ENCODE measurements around the genes CCNDBP1 and STRC.

DNA sequence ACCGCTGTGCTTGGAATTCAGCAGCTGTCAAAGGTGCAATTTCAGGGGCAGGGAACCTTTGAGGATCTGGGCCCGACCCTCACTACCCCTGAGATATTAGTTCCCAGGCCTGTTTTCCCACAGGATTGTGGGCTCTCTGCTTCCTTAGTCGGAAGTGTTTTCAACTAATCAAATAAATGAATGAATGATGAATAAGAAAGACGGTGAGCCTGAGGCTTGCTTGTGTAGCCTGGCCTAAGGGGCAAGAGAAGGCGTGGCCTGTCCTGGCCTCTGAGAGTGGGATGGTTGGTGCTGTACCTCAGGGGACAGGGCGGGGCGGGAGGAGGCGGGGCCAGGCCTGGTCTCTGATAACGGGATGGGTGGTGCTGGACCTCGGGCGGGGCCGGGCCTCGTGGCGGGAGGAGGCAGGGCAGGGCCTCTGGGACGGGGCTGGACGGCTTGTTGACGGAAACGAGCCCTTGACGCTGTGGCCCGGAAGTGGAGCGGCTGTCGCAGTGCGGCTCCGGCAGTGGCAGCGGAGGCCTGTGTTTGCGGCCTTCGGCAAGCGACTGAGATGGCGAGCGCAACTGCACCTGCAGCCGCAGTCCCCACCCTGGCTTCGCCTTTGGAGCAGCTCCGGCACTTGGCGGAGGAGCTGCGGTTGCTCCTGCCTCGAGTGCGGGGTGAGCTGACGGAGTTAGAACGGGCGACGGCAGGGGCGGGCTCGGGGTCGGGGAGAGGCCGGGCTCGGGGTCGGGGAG, at the start of gene CCNDBP1:
Gene CCNDBP1 (plus strand): TSS at position 458 of the 740 bp plus-strand sequence.
- RRBS: 2% methylated on average over 19 of the region's 47 CpGs

GRCh38 chr15:43315859-43316556, 14.0 kb upstream of the TGM7 start:
- RRBS: no CpG with 5 or more reads among the region's 3 CpGs

DNA sequence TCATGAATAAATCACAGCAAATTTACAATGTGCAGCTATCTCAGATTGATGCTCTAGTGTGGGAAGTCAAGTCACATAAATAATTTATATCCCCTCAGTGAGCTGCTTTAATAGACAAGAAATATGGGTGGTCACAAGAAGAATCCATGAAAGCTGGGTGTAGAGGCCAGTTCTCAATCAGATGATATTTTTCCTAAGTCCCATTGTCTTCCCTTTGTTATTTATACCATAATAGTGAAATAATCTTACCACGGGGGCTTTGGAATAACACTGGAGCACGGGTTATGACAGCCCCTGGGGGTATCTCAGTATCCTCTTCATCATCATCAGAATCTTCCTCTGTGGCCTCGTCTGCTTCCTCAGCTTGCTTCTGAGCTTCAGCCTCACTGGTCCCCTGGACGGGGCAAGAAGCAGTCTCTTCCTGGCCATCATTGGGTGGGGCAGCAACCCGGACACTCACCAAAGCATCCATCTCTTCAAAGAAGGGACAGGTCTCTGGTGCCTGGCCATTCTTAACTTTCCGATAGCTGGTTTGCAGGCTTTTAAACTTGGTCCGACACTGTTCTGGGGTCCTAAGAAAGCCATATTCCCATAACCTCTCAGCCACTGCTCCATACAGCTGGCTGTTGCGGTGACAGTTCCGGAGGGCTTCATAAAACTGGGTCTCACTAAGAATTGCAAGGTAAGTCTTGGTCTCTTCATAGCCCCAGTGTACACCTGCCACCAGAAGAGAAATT, 7.0 kb downstream of the ZSCAN29 start:
- RRBS: no CpG with 5 or more reads among the region's 9 CpGs

DNA sequence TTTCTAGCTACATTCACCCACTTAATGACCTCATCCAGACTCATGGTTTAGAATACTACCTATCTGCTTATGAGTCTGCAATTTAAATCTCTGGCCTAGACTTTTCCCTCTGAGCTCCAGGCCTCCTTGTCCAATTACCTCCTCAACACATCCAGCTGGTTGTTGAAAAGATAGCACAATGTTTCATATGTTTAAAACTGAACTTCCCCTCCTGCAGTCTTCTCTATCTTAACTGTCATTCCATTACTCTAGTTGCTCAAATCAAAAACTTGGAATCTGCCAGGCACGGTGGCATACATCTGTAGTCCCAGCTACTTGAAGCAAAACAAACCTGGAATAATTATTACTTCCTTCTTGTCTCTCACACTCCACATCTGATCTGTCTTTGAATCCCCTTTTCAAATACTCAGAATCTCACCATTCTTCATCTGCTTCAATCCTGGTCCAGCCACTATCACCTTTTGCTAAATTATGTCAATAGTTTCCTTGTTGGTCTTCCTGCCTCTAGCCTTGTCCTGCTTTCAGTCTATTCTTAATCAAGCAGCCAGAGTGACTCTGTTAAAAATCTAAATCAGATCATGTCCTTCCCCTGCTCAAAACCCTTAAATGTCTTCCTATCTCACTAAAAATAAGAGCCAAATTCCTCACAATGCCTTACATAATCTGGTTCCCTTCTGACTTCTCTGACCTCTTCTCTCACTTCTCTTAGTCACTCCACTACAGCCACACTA, 8.9 kb downstream of the TP53BP1 start:
- RRBS: no CpG with 5 or more reads among the region's 1 CpG

- RRBS: no CpG with 5 or more reads among the region's 2 CpGs
Measured at GRCh38 chr15:43618743-43618961, at the start of gene STRC. STRC (minus strand) TSS chr15:43618800.

DNA sequence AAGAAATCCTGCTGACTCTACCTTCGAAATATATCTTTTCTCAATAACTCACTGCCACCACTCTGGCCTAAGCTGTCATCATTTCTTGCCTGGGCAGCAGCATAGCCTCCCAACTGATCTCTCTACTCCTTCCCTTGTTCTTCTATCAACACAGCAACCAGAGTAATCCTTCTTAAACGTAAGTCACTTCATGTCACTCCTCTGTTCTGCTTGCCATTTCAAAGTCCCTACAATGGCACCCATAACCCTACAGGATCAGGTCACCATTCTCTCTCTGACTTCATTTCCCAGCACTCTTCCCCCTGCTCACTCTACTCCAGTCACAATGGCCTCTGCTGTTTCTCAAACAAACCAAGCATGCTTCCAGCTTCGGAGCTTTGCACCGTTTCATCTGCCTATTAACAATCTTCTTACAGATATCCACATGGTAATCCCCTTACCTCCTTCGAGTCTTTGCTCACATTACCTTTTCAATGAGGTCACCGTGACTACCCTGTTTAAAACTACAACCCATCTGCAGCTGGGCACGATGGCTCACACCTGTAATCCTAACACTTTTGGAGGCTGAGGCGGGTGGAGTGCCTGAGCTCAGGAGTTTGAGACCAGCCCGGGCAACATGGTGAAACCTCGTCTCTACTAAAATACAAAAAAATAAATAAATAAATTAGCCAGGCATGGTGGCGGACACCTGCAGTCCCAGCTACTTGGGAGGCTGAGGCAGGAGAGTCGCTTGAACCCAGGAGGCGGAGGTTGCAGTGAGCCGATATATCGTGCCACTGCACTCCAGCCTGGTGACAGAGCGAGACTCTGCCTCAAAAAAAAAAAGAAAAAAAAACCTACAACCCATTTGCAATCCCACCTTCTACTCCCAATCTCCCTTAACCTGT, 14.8 kb upstream of the STRC start:
- RRBS: no CpG with 5 or more reads among the region's 16 CpGs

GRCh38 chr15:43748408-43748741, 2.1 kb downstream of the PDIA3 start:
- RRBS: no CpG with 5 or more reads among the region's 3 CpGs

- RRBS: no CpG with 5 or more reads among the region's 3 CpGs
Measured at GRCh38 chr15:43769817-43770281, 6.9 kb downstream of the ELL3 start.

DNA sequence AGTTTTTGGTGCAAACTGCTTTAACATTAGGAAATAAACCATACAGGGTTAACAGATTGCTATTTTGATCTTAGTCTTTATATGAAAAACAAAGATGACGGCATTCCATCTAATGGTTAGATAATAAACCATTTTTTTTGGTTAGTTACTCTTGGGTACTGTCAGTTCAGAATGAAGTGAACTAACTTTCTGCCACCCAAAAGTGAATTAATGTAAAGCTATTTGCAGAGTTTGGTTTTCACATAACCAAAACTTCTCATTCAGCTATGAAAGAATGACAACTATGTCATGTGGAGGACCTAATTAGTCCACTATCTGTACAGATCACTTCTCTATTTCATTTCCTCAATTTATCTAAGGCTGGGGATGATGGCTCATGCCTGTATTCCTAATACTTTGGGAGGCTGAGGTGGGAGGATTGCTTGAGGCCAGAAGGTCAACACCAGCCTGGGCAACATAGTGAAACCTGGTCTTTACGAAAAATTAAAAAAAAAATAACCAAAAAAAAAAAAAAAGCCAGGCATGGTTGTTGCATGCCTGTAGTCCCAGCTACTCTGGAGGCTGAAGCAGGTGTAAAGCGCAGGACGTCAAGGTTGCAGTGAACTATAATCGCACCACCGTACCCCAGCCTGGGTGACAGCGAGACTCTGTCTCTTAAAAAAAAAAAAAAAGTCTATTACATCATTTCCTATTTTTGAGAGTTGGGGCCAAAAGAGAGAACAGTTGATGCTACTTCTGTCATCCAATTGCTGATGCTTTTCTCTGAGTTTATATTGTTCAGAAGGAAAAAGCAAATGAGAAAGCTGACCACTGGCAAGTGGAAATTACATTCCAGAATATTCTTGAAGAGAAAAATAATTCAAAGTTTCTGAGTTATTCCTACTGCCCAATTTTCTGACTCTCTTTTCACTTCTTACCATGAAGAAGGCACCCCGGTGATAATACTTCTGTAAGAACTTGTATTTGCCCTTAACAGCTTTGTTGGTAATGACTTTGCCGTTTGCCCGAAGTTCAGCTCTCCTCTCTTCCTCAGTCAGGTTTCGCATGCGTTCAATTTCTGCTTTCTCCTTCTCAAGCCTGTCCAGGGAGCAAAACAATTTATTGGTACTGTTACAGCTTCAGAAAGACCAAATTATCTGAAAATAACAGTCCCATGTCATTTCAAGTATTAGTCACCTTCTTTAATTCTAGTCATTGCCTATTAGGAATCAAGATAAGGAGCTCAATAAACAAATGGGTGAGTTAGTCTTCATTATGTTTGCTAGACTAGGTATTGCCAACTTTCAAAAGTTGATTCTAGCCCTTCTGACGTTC, 8.9 kb downstream of the HYPK start:
- RRBS: no CpG with 5 or more reads among the region's 13 CpGs

DNA sequence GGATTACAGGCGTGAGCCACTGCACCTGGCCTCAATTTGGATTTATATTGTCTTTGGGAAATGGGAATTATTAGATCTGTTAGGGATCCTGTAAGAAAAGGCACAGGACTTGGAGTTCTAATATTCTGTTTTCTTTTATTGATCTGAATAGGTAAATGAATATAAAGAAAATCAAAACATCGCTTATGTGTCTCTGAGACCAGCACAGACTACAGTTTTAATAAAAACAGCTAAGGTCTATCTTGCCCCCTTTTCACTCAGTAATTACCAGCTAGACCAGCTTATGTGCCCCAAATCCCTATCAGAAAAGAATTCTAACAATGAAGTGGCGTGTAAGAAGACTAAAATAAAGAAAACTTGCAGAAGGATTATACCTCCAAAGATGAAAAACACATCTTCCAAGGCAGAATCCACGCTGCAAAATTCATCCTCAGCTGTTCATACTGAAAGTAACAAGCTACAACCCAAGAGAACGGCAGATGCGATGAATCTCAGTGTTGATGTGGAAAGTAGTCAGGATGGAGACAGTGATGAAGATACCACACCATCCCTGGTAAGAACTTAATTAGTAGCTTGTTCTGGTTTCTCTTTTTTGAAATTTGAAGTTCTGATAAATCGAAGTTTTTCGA, 1.1 kb downstream of the WDR76 start:
- RRBS: no CpG with 5 or more reads among the region's 8 CpGs

DNA sequence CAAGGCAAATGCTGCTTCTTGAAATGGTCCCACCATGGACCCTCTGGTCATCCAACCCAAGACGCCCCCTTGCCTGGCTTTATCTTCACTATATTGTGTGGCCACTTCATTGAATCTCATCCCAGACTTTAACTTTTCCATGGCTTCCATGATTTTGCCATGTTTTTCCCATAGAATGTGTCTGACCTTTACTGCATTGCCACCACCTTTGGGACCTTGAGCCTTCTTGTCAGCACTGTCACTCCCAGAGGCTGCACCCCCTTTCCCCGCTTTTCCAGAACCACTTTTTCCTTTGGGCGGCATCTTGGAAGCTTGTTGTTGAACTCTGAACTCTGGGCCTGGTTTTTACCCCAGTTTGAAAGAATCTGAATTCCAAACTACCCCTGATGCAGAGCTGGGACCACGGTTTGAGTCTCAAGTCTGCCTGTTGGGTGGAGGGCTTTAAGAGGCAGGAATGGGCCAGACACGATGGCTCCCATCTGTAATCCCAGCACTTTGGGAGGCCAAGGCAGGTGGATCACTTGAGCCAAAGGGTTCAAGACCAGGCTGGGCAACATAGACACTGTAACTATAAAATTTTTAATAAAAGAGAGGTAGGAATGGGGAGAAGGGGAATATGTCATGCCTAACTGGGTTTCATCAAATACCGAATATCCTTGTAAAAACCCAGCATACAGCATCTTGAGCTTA, 49.3 kb downstream of the WDR76 start:
- RRBS: no CpG with 5 or more reads among the region's 6 CpGs

DNA sequence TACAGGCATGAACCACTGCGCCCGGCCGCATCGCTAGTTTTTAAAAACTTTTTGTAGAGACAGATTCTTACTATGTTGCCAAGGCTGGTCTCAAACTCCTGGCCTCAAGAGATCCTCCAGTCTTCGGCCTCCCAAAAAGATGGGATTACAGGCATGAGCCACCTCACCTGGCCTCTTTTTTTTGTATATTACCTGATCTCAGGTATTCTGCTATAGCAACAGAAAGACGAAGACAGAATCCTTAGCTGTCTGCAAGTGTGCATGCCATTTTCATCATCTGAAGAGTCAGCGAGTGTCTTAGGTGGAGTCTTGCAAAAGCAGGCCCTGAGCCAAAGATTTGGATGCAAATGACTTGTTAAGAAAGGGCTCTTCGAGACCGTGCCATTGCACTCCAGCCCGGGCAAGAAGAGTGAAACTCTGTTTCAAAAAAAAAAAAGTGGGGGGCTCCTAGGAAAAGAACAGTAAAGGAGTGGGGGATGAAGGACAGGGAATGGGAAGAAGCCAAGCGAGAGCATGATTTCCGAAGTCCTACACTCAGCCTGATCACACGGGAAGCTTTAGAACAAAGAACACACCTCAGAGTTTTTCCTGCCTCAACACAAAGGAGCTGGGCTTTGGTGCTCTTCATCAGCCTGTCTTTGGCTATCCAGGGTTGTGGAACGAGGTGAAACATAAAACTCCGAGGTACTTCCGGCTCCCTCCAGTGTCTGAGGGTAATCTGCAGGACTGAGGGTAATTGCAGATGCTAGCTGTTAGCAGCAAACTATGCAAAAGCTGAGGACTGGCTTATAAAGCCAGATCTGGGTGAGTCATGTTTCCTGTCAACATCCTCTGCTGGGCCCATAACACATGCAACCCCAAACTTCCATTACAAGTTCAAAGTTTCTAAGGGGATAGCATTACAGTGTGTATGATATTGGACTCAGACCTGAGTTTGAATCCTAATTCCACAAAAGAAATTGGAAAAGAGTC, 10.0 kb upstream of the TRIM69 start:
- RRBS: no CpG with 5 or more reads among the region's 16 CpGs

DNA sequence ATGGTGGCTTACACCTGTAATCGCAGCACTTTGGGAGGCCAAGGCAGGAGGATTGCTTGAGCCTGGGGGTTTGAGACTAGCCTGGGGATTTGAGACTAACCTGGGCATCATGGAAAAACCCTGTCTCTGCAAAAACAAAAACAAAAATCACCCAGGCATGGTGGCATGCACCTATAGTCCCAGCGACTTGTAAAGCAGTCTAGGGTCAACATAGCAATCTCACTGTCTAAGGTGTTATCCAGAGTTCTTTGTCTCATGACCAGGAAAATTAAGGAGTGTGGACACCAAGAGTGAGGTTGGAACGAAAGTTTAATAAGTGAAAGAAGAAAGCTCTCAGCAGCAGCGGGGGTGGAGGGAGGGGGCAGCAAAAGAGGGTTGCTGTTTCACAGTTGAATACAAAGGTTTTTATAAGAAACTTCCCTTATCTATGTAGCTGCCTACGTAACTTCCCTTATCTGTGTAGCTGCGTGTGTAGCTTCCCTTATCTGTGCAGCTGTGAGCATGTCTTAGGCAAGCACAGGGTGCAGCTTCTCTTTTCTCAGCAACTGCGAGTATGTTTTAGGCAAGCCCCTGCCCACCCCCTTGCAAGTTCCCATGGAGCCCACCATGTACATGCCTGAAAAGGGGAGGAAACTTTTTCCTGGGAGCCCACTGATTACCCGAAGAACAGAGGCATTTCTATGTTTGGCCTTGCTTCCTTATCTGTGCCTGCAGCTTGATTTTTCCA, 25.6 kb downstream of the SORD start:
- RRBS: no CpG with 5 or more reads among the region's 8 CpGs

DNA sequence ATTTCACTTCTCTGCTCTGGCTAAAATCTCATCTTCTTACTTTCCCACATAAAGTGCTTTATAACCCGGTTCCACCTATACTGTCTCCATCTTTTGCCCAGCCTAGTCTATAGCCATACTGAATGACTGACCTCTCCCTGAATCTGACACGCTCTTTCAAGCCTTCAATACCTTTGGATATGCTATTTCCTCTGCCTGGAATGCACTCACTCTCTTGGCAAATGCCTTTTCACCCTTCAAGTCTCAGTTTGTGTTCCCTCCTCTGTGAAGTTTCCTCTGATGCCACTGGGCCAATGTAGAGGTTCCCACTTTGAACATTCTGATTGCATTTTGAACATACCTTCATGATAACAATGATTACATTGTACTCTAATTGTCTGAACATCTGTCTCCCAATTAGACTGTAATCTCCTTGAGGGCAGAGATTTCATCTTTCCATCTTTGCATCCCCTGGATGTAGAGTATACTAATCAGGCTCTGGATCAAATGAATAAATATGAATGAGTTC, 3.4 kb downstream of the DUOXA1 start:
- RRBS: no CpG with 5 or more reads among the region's 2 CpGs

GRCh38 chr15:45130147-45130337, 248 bp downstream of the DUOX1 start:
- RRBS: 93% methylated on average over 4 of the region's 6 CpGs

DNA sequence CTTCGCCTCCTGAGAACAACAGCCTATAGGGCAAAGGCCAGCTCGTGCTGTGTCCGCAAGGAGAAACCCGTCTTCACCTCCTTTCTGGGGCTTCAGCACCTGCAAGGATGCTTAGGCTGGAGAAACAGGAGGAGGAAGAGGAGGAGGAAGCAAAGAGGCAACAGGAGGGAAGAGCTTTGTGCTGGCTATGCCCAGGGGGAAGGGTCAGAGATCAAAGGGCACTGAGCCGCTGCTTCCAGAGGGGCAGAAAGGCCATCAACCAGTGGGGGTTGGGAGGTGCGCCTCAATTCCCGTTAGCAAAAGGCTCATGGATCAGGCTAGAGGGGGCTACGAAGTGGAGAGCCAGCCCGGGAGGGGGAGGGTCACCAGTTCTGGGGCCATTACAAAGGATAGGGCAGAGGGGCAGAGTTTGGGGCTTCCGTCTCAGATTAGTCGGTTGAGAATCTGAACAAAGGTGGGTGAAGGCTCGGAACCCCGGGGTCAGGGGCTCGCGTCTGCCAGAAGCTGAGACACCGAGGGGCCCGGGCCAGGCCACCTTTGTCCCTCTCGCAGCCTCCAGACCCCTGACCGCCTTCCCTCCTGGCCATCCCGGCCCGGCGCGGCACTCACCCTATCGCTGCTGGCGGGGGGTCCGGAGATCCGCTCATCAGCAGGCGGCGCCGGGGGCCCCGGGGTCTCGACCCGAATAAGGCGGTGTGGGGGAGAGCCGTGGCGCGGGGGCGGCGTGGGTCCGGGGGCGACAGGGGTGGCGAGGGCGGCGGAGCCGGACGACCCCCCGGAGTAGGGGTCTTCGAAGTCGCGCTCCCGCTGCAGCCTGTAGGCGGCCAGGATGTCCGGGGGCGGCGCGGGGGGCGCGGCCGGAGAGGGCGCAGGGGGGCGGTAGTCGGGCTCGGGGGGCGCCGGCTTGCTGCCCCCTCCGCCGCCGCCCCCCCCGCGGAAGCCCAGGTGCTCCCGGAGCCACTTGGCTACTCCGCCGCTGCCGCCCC, 628 bp downstream of the SHF start:
- RRBS: 17% methylated on average over 49 of the region's 74 CpGs

- RRBS: under 1% methylated on average over 11 of the region's 34 CpGs
Measured at GRCh38 chr15:45200749-45201606, 13.2 kb upstream of the SHF start.

GRCh38 chr15:45448627-45449184, 18.3 kb downstream of the C15orf48 start:
- RRBS: no CpG with 5 or more reads among the region's 8 CpGs

GRCh38 chr15:45631340-45631918, 3.4 kb upstream of the SQOR start:
- RRBS: no CpG with 5 or more reads among the region's 4 CpGs